Placental epithelial cell (primary cell): Measurements from ENCODE around the genes GTF3A and UBL3.

DNA sequence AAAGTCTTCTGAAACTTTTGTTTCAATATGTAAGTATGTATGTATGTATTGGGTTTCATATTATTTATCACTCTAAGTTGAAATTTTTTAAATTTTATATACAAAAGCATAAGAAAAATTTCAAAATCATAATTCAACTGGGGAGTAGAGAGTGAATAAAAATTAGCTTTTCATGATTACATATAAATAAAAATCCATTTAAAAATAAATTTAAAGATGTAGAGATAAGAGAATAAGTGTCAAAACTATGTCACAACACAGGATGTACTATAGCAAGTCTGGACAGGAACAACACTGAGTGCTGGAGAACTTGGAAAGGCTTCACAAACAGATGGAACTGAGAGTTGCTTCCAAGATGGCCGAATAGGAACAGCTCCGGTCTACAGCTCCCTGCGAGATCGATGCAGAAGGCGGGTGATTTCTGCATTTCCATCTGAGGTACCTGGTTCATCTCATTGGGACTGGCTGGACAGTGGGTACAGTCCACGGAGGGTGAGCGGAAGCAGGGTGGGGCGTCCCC is 46.4 kb downstream of the USP12 start:
- CAGE, long polyA plus RNA = no peak

DNA sequence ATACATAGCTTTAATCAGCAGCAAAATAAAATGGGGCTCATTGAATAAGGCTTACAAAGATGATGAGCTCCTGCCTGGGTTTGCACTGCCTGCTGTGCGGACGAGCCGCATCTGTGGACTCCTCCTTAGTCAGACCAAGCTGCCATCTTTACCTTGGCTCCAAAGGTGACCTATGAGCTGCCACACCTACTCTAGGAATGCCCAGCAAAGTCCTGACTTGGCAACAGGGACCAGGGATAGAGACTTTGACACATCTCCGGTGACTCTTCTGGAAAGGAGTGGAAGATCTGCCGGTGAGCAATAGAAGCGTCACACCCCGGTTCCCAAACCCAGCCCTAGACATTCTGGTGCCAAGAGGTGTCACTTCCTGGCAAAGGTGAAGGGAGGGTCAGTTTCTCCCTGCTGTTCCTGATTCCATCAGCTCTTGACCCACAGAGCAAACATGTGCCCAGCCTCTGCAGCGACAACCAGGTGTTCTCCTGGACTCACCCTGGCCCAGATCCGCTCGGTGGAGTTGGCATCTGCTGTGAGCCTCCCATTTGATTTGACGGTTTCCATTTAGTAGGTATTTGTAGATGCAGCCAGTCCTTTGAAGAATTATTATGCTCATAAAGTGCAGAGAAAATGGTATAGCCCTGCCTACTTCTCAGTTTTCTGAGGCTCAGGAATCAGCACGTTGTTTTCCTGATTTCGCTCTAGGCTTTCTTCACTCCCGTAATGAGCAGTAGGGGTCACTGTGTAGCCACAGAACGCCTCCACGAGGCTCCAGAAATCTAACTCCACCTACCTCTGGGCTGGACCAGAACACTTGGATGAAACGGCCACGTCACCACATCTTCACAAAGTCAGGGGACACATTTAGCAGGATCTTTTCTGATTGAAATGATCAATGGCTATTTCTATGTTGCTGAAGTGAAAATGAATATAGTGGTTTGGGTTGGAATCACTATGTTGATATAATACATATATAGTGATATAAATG is 50.0 kb upstream of the GTF3A start:
- CAGE, long polyA plus RNA = no peak

DNA sequence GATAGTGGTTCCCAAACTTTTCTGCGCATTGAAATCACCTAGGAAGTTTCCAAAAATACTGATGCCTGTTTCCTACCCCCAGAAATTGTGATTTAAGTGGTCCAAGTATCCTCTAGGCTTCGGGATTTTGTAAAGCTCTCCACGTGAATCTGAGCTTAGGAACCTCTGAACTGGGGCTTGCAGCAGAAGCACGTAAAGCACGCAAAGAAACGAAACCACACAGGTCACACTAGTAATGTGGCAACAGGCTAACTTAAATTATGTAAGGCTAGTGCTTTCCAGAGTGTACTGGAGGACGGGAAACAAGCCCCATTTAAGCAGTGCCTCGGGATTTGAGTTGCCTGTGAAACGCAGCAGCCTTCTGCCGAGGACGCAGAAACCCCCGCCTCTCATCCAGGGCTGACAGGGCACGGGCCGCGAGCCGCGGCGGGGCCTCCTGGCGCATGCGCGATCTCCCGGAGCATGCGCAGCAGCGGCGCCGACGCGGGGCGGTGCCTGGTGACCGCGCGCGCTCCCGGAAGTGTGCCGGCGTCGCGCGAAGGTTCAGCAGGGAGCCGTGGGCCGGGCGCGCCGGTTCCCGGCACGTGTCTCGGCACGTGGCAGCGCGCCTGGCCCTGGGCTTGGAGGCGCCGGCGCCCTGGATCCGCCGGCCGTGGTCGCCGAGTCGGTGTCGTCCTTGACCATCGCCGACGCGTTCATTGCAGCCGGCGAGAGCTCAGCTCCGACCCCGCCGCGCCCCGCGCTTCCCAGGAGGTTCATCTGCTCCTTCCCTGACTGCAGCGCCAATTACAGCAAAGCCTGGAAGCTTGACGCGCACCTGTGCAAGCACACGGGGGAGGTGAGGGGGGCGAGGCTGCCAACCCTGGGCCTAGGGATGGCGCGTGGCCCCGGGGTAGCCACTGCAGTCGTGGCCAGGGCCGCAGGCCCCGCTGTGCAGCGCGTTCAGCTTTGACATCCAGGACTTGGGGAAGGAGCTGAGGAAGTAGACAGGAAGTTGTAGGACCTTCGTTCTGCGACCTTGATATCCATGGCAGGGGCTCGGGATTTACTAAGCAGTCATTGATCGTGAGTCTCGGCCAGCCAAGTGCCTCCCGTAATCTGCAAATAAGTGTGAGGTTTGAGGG is at the start of gene GTF3A:
Gene GTF3A, plus strand, starts transcription at position 519 of the 1,124 bp plus-strand sequence.
- CAGE, long polyA plus RNA = no peak

GRCh38 chr13:27581262-27581978 is 38.9 kb downstream of the LNX2 start:
- CAGE, long polyA plus RNA = no peak

- CAGE, long polyA plus RNA = no peak
Observed at GRCh38 chr13:27599748-27600410, 20.4 kb downstream of the LNX2 start.

DNA sequence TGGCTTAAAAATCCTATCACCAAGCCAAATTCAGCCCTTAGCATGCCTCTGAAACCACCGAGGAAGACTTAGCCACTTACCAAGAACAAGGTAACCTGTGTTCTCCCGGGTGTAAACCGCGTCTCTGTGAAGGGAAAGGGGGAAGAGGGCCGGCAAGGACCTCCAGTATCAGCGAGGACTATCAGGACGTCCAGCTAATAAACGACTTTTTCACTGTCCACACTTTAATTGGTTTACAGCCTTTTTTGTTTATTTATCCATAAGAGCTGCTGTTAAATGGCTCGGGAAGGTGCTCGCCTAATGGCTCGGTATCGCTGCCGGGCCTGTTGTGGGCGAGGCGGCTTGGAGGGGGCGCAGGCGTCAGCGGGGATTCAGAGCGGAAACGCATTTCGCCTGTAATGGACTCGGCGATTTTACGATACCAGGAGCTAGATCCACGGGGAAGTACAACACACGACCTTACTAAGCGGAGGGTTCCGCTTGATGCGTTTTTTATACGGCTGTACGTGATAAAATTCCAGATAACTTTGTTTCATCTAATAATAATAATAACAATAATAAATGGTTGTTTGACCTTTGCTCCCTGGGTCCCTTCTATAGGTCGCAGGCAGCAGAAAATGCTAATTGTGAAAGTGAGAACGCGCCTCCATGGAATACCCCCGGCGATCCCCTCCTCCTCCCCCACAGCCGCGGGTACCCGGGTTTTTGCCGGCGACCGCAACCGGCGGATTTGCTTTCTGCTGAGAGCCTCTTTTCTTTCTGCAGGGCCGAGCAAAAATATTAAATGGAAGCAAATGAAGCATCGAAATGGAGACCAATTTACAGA is 2.5 kb upstream of the PDX1 start:
- CAGE, long polyA plus RNA = no peak

DNA sequence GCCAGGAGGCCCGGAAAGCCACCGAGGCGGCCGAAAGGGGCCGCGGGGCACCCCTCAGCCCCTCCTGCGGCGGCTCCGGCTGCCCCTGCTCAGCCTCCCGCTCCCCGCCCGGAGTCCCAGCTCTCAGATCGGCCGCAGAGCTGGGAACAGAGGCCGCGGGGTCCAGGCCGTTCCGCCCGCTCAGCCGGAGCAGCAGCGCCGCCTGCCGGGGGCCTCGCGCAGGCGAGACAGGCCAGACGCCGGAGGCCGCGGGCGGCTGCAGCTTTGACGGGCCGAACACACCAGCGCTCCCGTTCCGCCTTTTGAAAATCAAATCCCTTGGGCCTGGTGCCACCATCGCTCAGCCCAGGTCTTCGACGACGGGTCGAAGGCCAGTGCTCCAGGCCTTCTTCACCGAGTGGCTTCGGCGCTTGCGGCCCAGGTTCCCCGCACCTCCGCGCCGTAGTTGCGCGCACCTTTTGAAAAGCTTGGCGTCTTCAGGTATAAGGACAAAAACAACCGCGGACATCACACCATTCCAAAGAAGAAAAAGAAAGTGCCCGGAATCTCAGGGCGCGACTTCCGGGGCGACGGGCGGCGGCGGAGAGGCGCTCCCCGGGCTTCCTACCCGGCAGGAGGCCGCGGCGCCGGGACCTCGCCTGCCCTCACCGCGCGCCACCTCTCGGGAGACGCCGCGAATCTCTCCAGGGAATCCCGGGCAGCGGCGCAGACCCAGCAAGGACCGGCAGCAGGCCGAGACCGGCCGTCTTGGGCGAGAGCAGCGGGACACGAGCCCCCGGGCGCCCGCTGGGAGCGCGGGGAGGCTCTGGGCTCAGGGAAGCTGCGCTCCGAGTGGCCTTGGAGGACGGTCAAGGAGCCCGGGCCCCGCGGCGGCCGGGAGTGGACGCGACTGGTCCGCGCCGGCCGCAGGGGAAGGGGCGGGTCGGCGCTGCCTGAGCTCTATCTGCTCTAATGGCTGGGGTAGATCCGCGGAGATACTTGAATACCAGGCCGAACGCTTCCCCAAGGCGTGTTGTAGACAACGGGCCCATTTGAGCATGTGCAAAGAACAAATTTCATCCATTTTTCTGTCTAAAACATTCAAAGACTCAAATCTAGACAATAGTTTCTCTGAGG is 14.9 kb downstream of the CDX2 start:
- CAGE, long polyA plus RNA = no peak

DNA sequence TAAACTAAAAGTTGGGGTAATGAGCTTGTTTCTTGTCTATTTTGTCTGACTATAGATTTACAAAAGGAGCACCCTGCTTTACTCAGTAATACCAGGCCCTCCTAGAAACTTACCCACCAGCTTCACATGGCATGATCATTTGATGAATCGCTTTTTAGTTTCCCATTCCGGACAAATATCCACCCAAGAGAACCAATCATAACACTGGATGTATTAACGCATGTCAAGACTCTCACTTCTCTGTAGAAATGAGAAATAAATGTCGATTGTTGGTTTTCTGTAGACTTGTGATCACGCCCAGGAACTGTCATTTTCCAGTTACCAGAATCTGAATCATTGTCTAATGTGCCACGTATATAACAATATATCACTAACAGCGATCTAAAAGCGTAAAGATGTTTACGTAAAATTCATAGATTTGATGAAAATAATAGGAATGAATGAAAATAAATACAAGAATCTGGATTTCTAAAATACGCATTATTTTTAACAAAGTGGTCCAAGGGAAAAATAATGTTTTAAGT is 14.1 kb downstream of the CDX2 start:
- CAGE, long polyA plus RNA = no peak

DNA sequence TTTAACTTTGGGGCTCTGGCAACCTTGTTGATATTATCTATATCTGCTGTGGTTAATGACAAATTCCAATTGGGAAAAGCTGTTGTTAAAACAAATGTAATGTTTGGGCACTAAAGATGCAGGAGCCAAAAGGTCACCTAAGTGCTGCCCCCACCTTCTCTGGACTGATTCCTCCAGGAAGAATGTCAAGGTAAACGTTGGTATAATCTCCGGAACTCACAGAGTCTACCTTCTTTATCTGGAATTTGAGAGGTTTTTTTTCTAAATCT is 12.1 kb downstream of the CDX2 start:
- CAGE, long polyA plus RNA = no peak

- CAGE, long polyA plus RNA = no peak
Observed at GRCh38 chr13:27980275-27981625, 7.7 kb downstream of the URAD start.

- CAGE, long polyA plus RNA = no peak
Observed at GRCh38 chr13:28022874-28023313, 34.4 kb upstream of the URAD start.

DNA sequence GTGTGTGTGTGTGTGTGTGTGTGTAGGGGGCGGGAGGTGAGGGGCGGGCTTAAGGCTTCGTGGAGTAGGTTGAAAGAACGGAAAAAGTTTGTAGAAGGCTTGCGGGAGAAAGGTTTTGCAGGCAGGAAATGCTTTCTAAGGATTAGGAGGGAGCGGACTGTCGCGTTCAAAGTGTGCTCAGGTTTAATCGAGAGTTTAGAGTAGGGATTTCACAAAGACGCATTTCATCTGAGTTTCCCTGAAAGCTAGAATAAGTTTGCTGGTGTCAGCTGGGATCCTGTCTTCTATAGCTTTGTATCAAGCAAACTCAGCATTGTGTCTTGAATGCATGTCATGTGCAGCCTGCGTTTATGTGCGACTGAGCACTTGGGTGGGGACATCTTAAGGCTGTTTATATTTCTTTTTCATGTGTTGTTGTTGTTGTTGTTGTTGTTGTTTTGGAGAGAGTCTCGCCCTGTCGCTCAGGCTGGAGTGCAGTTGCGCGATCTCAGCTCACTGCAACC is 1.2 kb downstream of the PAN3 start:
- CAGE, long polyA plus RNA = no peak

GRCh38 chr13:28211440-28212306 is 73.3 kb downstream of the PAN3 start:
- CAGE, long polyA plus RNA = no peak

GRCh38 chr13:29529783-29530309 is 65.6 kb downstream of the SLC7A1 start:
- CAGE, long polyA plus RNA = no peak

- CAGE, long polyA plus RNA = no peak
Observed at GRCh38 chr13:29535741-29536309, 59.7 kb downstream of the SLC7A1 start.

DNA sequence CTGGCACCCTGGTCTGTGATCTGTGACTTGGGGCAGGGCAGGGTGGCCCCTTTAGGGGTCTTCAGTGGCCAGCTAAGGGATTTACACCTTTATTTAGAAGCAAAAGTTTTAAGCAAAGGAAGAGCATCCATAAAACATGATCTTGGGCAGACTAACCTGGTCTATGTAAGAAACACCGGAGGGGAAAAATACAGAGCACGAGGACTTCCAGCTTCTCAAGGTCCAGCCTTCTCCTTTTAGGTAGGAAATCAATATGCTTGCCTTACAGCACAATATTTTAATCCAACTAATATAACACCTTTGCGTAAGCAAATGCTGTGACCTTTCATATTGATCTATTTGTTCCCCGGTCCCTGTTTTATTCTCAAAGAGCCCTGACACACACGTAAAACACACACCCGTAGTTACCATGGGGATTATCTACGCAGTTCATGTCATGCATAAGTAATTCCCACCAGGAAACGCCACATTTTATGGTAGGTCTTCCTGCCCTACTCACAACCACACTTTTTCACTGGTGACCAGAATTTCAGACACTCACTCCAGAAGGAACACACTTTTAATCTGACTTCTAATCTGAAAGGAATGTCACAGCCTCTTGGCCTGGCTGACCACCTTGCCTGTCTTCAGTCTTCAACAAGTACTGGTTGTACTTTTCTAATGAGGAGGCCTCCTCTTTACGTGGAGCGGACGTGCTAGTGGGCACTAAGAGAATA is 46.9 kb downstream of the SLC7A1 start:
- CAGE, long polyA plus RNA = no peak

- CAGE, long polyA plus RNA = no peak
Observed at GRCh38 chr13:29606120-29606581, 10.7 kb upstream of the SLC7A1 start.

DNA sequence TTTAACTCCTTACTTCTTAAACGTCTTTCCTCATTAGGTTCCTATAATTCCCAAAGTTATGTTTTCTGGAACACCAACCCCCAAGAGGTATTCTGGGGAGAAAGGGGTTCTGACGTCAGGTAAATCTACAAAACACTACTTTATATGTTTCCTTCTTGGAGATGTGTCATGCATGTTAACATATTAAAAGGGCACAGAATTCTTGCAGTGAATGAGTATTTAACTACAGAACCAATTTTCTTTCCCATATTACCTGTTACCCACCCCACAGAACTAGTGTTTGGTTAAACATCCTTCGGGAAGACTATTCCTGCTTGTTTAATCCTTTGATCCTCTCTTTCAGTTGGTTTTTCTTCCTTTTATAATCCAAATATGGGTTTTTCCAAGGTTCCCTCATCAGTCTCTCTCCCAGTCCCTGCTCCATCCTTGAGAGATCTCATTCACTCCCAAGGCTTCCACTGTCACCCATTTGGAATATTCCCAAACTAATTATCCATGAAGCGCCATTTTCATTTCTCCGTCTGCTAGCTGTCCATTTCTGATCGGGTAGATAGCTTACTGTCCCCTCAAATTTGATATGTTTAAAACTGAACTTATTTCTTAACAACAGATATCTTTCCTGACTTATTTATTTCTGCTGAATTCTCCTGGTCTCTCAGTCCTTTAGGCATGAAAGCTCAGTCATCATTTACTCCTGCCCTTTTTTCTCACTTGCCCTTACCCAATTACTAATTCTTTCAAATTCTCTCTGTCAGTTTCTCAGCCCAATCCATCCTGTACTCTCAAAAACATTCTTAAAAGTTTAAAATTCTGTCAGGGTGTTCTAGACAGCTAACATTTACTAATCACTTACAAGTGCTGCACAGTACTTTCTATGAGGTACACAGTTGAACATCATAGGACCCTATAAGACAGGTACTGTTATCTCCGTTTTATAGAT is 59.7 kb downstream of the UBL3 start:
- CAGE, long polyA plus RNA = no peak

DNA sequence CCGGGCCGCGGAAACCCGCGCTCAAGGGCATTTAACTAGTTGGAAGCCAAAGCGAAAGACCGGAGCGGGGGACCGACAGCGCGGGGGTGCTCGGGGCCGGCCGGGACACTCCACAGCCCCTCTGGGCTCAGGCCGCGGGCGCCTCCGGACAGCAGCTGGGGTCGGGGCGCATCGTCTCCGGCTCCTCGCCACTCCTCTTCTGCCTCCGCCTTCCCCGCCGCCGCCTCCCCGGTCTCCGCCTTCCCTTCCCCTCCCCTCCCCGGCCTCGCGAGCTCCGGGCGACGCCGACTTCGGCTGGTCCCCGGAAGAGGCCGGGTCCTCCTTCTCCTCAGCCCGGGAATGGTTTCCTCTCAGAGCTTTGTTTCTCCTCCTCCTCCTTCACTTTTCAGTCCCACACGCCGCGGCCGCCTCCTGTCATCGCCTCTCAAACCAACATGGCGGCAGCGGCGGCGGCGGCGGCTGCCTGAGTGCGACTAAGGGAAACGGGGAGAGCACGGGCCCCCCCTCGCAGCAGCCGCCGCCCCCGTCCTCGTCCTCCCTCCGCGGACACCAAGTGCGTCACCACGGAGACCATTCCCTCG is at the start of gene UBL3:
Gene UBL3, minus strand, starts transcription at position 475 of the 581 bp plus-strand sequence.
- CAGE, long polyA plus RNA = no peak

- CAGE, long polyA plus RNA = no peak
Observed at GRCh38 chr13:29850782-29850971, 260 bp upstream of the UBL3 start.